Left ventricle myocardium (tissue), 1 donor: ENCODE data around the genes TMEM232 and STARD4.

DNA sequence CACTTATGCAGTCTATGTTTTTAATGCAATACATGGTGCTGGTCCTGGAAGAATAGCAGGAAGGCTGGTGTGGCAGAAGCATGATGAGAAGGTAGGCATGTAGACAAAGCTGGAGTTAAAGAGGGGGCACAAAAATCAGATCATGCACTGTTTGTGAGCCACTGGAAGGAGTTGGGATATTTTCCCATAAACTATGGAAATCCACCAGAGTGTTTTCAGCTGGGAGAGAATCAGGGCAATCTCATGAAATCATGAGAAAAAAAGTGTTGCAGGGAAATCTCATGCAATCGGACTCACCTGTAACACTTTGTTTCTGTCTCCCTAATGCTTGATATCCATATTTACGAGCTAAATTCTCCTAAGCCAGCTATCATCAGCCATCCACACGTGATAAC lies 194.9 kb upstream of the NUDT12 start:
- PRO-cap: no peak

- PRO-cap: no peak
Observed at GRCh38 chr5:107486873-107487509, 183.7 kb downstream of the EFNA5 start.

DNA sequence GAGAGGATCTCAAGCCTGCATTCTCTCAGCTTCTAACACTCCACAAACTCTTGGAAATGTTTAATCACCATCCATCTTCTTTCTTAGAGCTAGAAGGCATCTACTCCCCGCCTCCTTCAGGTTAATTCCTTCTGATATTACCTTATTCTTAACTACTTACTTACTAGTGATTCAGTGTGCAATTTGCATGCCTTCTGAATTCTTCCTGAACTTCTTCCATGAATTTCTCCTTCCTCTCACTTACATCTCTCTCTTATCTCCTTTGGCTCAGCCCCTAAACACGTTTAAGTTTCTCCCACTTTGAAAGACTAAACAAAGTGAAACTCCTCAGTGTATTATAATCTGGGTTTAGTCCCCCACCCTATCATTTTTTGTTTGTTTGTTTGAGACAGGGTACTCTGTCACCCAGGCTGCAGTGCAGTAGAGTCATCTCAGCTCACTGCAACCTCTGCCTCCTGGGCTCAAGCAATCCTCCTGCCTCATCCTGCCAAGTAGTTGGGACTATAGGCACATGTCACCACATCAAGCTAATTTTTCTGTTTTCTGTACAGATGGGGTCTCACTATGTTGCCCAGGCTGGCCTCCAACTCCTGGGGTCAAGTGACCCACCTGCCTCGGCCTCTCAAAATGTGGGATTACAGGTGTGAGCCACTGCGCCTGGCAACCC lies 242.1 kb downstream of the FBXL17 start:
- PRO-cap: no peak

GRCh38 chr5:108175104-108175303 lies 206.9 kb downstream of the FBXL17 start:
- PRO-cap: no peak

- PRO-cap: no peak
Observed at GRCh38 chr5:108211317-108212344, 170.3 kb downstream of the FBXL17 start.

- PRO-cap: no peak
Observed at GRCh38 chr5:108367678-108368256, 14.1 kb downstream of the FBXL17 start.

- PRO-cap: bidirectional peak, plus-strand start at chr5:108380691, minus-strand start at chr5:108380553
Observed at GRCh38 chr5:108380379-108381063, 1.4 kb downstream of the FBXL17 start.

GRCh38 chr5:108760536-108760973 lies 12.9 kb downstream of the FER start:
- PRO-cap: no peak

GRCh38 chr5:108884951-108885304 lies 137.2 kb downstream of the FER start:
- PRO-cap: no peak

GRCh38 chr5:108903839-108904417 lies 156.2 kb downstream of the FER start:
- PRO-cap: no peak

DNA sequence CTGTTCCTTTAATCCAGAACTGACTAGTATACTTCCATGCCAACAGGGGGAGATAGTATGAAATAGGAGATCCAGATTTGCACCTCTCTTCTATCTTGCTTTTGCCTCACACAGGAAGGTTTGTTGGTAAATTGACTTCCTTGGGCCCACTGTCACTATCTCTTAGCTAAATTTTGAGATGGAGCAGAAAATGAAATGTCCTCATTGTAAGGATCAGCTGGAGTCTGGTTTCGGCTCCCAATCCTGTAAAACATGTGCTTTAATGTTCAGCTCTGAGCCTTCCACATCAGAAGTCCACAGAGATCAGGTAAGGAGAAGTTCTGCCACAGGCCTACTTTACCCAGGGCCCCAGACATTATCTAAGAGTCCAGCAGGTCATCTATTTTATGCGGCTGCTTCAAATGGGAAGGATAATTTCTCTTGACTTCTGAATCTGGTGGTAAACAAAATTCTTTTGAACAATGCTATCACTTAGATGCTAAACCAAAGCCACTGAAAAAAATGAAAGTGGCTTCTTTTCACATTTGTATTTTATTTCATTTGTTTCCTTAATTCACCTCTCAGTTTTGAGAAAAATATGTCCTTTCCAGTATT lies 176.9 kb downstream of the FER start:
- PRO-cap: no peak

GRCh38 chr5:109325398-109326292 lies 84.1 kb downstream of the PJA2 start:
- PRO-cap: no peak

DNA sequence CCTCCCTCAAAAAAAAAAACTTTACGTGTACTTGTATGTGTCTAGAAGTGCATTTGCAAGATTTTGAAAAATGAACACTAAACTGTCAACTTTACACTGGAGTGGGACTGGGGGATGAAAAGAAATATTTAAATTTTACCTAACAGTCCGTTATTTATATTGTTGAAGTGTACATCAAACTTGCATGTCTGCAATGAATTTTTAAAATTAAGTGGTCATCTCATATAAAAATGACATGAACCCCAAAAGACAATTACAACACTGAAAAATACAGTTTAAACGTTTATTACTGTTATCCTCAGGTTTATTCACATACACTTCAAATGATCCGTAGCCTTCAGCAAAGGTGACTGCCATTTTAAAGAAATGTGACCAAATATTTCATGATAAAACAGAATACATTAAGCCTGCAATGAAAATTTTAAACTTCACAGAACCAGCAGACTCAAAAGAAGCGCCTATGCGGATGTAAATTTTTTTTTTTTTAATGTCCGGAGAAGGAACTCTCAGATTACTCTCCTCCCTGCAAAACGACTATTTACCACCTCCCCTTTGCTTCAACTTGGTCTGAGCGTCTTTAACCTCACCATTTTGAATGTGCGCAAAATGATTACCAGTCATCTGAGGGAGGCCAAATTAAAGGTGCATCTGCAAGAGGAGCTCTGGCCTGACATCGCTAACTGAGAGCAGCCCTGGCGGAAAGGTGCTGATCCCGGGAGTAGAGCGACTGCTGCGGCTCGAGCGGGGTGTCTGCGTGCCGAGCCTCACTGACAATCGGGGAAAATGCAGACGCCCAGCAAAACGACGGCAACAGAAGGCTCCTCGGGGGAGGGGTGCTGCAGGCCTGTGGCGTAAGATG lies 1.0 kb downstream of the PJA2 start:
- PRO-cap: bidirectional peak, plus-strand start outside the sequence, minus-strand start at position 785 of the sequence

DNA sequence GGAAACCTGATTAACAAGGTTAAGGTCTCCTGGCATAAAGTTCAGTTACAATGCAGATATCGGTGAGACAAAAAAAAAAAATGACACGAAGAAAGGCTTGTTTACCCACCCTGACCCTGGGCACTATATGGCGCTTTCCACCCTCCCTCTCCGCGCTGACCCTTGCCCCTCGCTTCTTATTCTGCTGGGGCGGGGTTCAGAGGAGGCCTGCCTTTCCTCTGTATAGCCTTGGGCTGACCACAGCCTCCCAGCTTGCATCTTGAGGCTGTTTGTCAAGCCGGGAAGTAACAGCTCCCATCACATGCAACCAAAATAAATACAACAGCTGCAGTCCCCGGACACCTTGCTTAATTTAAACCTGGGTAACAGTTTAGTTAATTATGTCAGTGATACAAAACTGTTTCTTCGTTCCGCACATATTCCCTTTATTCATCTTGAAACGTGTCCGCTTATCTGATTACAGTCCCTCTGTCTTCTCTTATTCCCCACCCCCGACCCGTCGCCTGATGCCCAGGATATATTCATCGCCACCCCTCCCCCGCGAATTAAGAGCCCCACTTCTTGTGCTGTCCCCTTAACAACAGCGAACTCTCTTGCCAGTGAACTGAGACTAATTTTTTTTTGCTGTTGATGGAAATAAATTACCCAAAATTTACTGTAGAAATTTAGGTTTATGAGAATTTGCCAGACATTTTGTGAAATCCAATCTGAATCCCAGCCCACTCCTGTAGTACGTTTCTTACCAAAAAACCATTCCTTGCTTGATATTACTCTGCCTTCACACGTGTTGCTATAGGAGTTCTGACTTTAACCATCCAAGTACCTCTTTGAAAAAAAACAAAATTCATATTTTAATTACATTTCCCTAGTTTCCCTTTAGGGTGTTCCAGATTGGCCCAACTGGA lies 998 bp upstream of the PJA2 start:
- PRO-cap: bidirectional peak, plus-strand start at position 257 of the sequence, minus-strand start at position 129 of the sequence

- PRO-cap: no peak
Observed at GRCh38 chr5:109713272-109713881, 23.6 kb downstream of the MAN2A1 start.

- PRO-cap: no peak
Observed at GRCh38 chr5:109767294-109767967, 77.7 kb downstream of the MAN2A1 start.

DNA sequence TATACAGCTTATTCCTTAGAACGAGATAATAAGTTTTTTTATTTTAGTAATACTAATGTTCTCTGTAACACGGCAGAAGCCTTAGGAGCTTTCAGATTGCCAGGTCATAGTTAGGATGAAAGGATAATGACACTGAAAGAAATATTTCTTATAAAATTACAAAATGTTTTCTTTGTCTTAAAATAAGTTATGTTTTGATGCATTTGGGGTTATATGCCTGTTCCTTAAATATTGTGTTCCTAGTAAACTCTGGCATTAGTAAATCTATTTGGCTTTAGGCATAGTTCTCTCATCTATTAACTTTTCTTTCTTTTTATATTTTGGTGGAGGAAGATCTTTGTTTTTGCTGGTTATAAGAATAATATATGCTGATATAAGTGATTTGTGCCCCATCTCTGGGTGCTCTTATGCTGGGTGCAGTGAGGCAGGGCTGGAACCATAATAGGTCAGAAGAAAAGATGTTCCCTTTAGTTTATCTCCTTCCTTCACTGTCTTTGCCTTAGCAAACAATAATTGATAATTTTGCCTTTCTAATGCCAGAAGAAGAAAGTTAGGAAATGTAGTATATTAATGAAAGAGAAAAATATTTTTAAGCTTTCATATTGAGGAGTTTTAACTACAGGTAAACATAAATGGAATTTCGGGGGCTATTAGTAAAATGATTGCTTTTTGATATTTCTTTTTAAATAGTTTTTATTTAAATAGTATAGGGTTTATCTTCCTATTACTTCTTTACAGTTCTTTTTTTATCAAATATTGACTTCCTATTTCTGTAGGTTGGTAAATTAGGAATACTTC lies 100.9 kb downstream of the MAN2A1 start:
- PRO-cap: no peak

DNA sequence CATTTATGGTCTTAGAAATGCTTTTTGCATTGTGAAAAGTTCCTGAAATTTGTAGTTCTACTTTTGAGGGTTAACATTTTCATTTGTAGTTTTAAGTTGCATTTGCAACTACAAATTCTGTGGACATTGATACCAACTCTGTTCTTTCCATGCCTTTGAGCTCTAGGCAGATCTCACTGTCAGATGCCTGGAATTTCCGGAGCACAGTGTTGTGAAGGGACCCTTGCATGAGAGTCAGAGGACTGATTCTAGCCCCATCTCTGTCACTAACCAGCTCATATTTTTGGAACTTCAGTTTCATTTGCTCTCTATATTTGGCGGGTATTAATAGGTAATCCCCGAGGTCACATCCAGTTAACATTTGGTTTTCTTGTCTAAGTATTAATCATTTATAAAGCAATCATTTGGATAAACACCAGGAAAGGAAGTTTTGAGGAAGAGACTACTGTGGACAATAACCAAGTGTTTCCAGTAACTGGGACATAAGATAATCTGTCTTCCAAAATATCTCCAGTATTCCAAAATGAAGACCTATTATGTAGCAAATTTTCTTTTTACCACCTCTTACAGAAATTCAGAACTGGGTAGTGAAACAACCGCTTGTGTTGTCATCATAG lies 115.8 kb downstream of the MAN2A1 start:
- PRO-cap: no peak

DNA sequence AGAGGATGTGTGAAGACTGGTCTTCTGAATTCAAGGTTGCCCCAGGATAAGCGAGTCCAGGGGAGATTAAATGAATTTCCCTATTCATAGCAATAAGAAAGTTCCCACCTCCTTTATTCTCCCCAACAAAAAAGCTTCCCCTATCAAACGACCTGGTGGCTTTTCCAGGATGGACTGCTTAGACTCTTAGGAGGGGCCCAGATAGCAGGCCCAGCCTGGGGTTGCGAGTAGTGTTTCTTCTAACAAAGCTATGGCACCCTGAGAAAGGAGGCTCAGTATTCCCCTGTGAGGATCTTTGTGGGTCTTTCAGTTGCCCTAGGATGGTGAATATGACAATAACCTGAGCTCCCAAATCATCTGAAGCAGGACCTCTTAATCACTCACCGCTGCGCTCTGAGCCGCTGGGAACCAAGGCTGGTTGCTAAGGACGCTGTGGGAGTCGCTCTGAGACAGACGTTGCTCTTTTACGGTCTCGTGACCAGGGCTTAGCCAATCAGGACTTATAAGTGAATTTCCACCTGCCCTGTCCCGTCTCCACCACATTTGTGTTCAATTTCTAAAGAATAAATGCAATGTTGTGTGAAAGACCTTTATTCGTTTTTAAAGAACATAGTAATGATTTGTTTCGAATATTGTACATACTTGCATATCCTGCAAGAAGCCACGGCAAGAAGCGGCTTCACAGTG lies at the start of gene TMEM232:
Gene TMEM232 (minus strand): TSS at position 429 of the 687 bp plus-strand sequence.
- PRO-cap: no peak

GRCh38 chr5:111511470-111512658 lies at the start of gene STARD4:
TSS of gene STARD4 (minus strand) at chr5:111512535.
- PRO-cap: bidirectional peak, plus-strand start at chr5:111512740, minus-strand start at chr5:111512535